OCI-LY7 (cell line): ENCODE results near the genes TSBP1 and HLA-DRA.

DNA sequence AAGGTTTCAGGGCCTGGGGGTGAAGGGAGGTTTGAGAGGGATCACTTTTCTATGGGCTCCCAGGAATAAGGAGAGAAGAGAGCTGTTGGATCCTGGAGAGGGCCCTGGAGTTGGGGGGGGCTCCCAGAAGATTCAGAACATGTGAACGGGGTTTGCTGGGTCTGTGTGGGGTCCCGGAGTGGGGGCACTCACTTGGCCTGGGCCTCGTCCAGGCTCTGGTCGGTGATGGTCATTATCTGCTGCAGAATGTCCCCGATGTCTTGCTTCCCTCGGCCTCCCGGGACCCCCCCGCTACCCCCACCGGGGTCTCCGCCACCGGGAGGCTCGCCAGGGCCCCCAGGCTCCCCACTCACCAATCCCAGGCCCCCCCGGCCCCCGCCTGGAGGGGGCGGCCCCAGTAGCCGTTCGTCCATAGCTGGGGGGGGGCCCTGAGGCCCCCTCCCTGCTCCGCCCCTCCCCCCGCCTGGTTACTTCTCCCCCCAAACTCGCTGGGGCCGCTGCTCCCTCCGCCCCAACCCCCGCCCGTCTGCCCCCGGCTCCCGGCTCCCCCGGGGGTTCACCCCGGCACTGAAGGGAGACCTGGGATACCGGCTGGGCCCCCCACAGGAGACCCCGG is 391 bp downstream of the PBX2 start:
- PRO-cap = no peak
- RAMPAGE, long total RNA = no peak

DNA sequence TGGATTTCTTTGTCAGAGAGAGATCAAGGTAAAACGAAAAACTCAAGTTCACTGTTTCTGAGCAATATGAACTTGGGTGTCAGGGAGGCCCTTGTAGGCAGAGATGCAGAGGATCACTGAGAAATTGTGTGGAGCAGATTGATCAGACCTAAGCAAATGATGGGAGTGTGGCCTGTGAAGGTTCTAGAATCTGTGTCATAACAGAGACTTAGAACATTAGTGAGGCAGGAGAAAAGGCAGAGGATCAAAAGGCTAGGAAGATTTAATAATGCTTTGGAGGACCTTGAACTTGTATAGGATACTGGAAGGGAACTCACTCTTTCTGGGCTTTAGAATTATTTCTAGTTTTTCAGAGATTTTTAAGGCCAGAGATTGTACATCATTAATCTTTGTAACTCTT is at the start of gene TSBP1:
Gene TSBP1 (minus strand): TSS at position 161 of the 400 bp plus-strand sequence.
- PRO-cap = no peak
- RAMPAGE, long total RNA = no peak

GRCh38 chr6:32415590-32415949 is 8.6 kb upstream of the BTNL2 start:
- PRO-cap = no peak
- RAMPAGE, long total RNA = no peak

DNA sequence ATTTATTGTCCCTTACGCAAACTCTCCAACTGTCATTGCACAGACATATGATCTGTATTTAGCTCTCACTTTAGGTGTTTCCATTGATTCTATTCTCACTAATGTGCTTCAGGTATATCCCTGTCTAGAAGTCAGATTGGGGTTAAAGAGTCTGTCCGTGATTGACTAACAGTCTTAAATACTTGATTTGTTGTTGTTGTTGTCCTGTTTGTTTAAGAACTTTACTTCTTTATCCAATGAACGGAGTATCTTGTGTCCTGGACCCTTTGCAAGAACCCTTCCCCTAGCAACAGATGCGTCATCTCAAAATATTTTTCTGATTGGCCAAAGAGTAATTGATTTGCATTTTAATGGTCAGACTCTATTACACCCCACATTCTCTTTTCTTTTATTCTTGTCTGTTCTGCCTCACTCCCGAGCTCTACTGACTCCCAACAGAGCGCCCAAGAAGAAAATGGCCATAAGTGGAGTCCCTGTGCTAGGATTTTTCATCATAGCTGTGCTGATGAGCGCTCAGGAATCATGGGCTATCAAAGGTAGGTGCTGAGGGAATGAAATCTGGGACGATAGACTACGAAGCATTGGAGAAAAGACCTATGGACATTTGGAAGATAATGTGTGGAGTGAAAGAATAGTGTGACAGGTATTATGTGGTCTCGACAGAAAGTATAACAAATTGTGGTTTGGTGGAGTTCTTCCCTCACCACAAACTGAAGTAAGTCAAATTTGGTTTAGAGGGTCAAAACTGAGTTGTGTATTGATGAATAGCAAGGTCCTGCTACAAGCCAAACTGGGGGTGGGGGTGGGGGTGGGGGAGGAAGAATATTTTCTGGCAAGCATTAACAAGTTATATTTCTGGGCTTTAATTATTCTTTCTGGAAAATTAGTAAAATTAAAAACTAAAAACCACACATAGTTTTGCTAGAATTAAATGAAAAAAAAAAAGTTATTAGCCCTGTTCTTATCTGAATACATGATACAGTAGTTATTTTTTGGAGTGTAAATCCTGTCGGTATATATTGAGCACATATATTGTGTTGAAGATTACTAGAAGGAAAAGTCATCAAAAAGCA is at the start of gene HLA-DRA:
Gene HLA-DRA (plus strand): TSS at position 391 of the 1,073 bp plus-strand sequence.
- PRO-cap = bidirectional peak, plus-strand start at position 391 of the sequence, minus-strand start at position 223 of the sequence
- RAMPAGE, long total RNA = start-site peak on the plus strand centred at position 407 of the sequence, 49 bp wide, 4,685 and 128 reads in 2 replicates

DNA sequence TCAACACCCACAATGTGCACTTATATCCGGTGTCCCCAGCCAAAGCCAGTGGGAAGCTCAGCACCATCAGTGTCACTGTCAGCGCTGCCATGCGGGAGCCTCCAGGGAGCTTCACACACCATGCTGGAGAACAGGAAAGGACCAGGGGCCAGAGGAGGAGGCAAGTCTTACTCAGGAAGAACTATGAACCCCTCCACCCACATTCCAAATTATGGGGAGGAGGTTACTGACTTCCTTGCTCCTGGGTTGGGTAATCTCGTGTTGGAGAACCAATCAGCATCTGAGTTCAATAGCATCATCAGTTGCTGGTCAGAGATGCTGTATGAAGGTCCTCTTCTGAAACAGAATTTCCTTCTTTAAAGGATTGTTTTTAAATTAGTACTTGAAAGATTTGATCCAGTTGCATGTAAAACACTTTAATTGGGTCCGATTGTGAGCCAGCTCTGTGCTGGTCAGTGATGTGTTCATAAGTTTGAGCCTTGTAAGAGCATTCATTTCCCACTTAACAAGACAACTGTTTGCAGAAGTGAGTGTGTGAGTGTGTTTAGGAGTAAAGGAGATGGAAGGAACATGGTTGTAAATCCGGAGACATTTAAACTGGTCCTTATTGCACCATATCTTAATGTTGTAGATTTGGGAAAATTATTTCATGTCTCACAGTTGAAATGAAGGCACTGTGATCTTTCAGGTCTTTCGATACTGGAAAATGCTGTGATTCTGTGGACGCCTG is 33.9 kb downstream of the HLA-DRA start:
- PRO-cap = no peak
- RAMPAGE, long total RNA = no peak

GRCh38 chr6:32581123-32581966 is 8.3 kb downstream of the HLA-DRB1 start:
- PRO-cap = no peak
- RAMPAGE, long total RNA = no peak

DNA sequence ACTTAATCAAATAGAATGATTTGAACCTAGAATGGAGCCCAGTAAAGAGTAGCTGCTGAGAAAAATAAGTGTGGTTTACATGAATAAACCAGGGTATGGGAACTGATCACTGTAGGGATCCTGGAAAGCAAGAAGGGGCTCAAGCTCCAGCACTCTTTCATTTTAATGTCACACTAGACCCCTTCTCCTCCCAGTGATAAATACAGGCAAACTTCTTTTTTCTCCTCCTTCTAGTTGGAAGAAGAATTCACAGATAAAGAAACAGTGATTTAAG is 1.8 kb downstream of the HLA-DRB1 start:
- PRO-cap = no peak
- RAMPAGE, long total RNA = no peak

- PRO-cap = no peak
- RAMPAGE, long total RNA = no peak
Observed at GRCh38 chr6:32607507-32608156, 18.0 kb upstream of the HLA-DRB1 start.

GRCh38 chr6:32760990-32761507 is 2.3 kb downstream of the HLA-DQB2 start:
- PRO-cap = no peak
- RAMPAGE, long total RNA = no peak

- PRO-cap = unidirectional peak, plus-strand start at chr6:32837743
- RAMPAGE, long total RNA = no peak
Observed at GRCh38 chr6:32837591-32838085, 901 bp downstream of the TAP2 start.

GRCh38 chr6:32894026-32895088 is 40.4 kb downstream of the PSMB9 start:
- PRO-cap = bidirectional peak, plus-strand start at chr6:32894314, minus-strand start at chr6:32894378; bidirectional peak, plus-strand start at chr6:32894799, minus-strand start at chr6:32894588
- RAMPAGE, long total RNA = start-site peak on the minus strand at chr6:32894575-32894593, 22 and 18 reads in 2 replicates; start-site peak on the plus strand at chr6:32894726-32894771, 196 and 242 reads in 2 replicates

DNA sequence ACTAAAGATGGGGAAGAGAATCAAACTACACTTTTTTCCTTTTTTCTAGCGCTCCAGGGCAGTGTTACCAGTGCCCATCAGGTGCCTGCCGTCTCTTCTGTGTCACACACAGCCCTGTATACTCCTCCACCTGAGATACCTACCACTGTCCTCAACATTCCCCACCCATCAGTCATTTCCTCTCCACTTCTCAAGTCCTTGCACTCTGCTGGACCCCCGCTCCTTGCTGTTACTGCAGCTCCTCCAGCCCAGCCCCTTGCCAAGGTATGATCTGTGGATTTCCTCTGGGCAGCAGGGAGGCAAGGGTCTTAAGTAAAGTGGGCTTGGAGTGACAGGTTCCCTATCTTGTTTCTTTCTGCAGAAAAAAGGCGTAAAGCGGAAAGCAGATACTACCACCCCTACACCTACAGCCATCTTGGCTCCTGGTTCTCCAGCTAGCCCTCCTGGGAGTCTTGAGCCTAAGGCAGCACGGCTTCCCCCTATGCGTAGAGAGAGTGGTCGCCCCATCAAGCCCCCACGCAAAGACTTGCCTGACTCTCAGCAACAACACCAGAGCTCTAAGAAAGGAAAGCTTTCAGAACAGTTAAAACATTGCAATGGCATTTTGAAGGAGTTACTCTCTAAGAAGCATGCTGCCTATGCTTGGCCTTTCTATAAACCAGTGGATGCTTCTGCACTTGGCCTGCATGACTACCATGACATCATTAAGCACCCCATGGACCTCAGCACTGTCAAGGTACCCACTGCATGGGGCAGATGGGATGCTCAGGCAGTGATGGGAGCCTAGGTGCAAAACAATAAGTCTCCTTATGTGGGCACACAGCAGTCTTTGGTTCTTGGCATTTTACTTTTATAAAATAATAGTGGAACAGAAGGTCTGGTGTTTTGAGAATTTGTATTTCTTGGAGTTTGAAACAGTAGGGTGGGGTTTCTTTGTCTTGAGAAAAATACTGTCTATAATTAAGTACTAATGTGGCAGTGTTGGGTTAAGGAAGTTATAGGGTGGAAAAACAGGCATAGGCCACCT is 8.1 kb downstream of the BRD2 start:
- PRO-cap = no peak
- RAMPAGE, long total RNA = no peak

DNA sequence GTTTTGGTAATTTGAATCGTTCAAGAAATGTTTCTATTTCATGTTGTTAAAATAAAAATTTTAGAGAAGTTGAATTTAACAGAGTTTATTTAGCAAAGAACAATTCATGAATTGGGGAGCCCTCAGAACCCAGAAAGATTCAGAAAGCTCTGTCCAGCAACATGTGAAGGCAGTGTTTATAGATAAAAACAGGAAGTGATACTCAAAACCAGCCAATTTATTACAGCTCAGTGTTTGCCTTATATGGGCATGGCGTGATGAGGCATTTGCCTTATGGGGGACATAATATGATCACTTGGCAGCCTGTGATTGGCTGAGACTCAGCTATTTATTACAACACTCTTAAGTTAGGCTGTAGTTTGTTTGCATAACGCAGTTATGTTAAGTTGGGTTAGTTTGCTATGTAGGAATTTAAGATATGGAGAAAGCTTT is 13.8 kb upstream of the HLA-DPB1 start:
- PRO-cap = no peak
- RAMPAGE, long total RNA = no peak

DNA sequence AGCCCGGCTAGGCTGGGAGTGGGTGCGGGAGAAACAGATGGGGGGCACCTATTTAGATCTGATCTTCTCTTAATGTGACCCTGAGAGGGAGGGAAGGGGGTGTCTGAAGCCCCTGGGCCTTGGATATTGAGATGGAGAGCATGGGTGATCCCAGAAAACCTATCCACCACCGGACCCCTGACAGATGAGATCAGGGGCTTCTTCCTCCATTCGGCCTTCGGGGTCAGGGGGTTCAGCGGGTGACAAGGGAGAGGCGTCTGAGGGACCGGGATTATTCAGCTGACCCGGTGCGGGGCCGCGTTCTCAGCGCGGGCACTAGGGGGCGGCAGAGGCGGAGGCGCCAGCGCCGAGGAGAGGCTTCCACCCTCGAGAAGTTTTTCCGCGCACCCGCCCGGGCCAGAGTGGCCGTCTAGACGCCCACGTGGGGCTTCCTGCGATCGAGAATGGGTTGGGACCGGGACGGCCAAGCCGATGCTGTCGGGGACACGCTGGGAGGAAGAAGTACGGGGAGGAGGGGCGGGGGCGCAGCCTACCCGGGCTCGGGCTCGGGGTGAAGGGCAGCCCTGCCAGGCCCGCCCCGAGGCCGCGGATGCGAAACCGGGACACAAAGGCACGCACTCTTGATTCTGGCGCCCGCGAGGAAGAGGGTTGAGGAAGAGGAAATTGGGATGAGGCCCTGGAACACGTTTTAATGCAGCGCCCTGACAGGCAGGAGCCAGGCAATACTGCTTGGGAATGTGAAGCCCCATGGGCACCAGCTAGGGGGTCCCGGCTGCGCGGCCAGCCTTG is 30.8 kb downstream of the COL11A2 start:
- PRO-cap = no peak
- RAMPAGE, long total RNA = no peak

DNA sequence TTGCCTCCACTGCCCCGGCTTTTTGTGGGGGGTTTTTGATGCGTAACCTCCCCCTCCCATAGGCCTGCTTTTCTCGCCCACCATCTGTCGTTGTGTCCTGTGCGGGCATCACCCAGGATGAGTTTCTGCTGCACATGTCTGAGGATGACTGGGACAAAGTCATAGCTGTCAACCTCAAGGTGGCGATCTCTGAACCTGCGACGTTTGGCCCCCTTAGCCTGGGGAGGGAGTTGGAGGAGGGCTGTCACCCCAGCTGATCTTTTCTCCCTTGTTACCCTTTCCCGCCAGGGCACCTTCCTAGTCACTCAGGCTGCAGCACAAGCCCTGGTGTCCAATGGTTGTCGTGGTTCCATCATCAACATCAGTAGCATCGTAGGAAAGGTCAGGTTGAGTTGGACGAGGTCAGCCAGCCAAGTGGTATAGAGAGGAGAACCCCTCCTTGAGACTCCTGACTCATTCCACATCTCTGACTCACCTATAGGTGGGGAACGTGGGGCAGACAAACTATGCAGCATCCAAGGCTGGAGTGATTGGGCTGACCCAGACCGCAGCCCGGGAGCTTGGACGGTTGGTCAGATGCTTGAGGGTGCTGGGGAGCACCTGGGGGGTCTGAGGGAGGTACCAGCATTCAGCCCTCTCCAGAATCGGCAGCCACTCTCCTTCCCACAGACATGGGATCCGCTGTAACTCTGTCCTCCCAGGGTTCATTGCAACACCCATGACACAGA is 868 bp downstream of the HSD17B8 start:
- PRO-cap = no peak
- RAMPAGE, long total RNA = no peak

DNA sequence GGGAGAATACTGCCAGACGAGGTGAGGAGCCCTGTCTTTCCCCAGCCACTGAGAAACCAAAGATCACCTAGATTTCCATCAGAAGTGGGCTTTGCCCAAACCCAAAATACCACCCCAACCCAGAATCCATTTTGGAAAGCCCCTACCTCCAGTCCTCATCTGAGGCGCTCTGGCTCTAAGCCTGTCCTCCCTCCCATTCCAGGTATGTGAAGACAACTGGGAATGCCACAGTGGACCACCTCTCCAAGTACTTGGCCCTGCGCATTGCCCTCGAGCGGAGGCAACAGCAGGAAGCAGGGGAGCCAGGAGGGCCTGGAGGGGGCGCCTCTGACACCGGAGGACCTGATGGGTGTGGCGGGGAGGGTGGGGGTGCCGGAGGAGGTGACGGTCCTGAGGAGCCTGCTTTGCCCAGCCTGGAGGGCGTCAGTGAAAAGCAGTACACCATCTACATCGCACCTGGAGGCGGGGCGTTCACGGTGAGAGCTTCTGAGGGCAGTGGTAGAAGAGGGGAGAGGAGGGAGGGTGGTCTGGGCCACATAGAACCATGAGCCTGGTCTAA is 3.3 kb downstream of the RING1 start:
- PRO-cap = no peak
- RAMPAGE, long total RNA = no peak

DNA sequence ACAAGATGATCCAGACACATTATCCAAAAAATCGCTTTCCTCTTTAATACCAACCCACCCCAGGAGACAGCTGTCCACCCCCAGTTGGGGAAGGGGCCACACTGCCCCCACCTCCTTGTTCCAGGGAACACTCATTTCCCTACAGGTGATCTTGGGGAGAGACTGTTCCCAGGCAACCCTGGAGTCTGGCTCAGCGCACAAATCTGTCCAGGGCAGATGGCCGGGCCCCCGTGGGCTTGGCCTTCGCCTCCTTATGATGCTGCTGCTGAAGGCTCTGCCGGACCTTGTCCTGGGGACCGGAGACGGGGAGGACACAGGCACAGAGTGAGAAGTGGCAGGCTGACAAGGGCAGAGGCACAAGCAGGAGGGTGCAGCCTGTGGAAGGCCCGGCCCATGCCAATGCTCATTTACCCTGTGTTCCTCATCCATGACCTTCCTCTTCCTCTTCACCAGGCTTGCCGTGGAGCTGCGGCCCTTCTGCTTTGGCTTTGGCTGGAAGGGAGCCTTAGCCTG is 2.2 kb downstream of the B3GALT4 start:
- PRO-cap = no peak
- RAMPAGE, long total RNA = no peak

- PRO-cap = no peak
- RAMPAGE, long total RNA = no peak
Observed at GRCh38 chr6:33297379-33297633, 1.4 kb downstream of the RGL2 start.

DNA sequence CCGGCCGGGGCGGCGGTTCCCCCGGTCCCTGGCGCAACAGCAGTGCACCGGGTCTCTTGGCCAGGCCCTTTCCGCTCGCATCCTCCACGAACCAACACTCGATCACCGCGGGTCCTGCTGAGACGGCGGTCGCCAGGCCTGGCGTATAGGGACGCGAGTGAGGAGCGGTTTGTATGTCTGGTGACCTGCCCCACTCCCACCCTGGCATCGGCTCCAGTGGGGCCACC is 238 bp downstream of the TAPBP start:
- PRO-cap = bidirectional peak, plus-strand start at position 97 of the sequence, minus-strand start at position 145 of the sequence
- RAMPAGE, long total RNA = no peak

GRCh38 chr6:33314841-33315546 is 1.1 kb upstream of the TAPBP start:
- PRO-cap = no peak
- RAMPAGE, long total RNA = no peak